Jurkat, Clone E6-1 (cell line): ENCODE measurements around a stretch of chr19.

DNA sequence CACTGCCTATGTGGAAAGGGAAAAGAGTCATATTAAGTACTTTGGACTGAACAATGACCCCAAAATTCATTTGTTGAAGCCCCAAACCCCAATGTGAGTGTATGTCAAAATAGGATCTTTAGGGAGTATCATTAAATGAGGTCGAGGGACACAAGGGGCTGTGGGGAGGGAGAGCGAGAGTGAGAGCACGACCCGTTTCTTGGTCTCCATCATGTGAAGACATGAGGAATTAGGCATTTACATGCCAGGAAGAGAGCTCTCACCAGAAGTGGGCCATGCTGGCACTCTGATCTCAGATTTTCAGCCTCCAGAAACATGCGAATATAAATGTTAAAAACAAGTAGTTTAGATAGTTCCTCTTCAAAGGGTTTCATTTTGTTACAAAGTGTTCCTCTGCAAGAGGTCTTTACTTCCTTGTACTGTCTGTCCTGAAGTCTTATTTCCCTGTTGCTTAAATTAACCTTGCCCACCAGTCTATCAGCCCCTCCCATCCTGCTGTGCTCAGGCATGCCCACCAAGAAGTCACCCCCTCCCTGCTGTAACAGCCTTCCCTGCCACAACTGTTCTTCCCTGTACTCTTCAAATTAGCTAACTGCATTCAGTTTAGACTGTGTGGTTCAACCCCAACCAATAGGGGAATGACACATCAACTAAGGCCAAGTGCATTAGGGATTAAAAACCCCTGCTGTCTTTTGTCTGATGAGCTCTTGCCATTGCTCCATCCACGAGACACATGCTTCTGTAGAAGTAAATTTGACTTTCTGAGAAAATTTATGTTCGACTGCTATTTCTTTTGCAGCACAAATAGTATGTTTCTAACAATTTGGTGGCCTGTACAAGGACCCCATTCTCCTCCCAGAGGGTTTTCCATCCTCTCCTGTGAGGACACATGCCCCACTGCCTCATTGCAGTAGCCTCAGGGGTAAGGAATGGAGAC, 34.3 kb upstream of the ZNF562 start:
- RRBS: no CpG with 5 or more reads among the region's 7 CpGs

DNA sequence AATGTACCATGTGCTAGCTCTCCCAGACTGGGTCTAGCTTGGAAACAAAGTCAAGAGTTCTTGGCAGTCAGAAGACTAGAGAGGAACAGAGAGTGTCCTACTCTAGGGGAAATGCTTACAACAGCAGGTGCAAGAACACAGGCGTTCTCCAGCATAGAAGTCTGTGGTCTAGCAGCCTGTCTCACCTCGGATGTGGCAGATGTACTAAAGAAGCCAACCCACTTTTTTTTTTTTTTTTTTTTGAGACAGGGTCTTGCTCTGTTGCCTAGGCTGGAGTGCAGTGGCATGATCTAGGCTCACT, 31.1 kb downstream of the PIN1 start:
- RRBS: no CpG with 5 or more reads among the region's 2 CpGs

- RRBS: no CpG with 5 or more reads among the region's 18 CpGs
These were observed 1.1 kb downstream of the COL5A3 start for GRCh38 chr19:10009262-10009541.

DNA sequence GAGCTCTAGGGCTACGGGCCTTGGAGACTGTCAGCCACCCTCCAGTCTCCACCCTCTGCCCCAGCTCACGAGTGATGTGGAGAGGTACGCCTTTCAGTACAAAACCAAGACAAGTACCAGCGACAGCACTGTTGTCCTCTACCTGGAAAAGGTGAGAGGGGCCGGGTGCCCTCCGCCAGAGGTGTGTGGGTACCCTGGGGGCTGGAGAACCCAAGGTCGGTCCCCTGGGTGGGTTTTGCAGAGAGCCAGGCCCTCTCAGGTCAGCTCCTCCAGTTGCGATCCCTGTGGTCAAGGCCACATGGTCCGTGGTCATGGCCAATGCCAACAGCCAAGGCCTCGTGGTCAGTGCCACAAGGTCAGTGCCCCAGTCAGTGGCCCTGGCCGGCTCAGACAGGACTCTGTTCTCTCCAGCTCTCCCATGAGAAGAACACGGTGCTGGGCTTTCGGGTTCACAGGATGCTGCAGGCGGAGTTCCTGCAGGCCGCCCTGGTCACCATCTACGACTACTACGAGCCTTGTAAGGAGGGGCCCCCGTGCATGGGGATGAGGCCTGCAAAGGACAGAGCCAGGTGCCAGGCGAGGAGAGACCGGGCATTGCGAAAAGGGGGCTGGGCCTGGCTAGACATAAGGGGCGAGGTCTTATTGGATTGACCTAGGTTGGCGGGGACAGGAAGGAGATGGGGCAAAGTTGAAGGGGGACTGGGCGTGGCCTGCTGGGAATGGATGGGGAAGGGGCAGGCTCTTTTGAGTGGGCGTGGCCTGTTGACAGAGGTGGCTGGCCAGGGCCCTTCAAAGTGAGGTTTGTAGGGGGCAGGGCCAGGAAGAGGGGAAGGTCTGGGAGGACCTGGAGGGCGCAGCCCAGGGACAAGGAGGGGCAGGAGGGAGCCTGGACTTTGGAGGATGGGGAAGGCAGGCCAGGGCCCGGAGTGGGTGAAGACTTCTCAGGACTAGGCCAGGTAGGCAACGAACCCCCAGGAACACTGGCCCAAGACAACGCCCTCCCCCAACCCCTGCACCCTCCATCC, 15.2 kb upstream of the SHFL start:
- RRBS: no CpG with 5 or more reads among the region's 29 CpGs

GRCh38 chr19:10118722-10119367, 854 bp downstream of the EIF3G start:
- RRBS: no CpG with 5 or more reads among the region's 16 CpGs

DNA sequence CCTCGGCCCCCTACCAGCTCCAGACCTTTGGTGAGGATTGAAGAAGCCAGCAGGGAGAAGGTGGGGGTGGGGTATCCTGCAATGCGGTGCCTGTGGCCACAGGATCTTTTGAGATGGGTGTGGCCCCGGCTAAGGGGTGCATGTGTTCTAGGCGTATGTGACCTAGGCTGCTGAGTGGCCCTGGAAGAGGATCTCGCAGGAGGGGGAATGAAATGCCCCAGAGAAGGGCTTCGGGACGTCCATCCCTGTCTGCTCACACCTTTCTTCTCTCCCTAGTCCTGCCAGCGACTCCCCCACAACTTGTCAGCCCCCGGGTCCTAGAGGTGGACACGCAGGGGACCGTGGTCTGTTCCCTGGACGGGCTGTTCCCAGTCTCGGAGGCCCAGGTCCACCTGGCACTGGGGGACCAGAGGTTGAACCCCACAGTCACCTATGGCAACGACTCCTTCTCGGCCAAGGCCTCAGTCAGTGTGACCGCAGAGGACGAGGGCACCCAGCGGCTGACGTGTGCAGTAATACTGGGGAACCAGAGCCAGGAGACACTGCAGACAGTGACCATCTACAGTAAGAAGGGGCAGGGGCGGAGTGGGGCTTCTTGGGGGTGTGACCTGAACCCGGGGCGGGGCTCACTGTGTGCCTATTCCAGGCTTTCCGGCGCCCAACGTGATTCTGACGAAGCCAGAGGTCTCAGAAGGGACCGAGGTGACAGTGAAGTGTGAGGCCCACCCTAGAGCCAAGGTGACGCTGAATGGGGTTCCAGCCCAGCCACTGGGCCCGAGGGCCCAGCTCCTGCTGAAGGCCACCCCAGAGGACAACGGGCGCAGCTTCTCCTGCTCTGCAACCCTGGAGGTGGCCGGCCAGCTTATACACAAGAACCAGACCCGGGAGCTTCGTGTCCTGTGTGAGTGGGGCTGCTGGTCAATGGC, 2.7 kb upstream of the ICAM4 start:
- RRBS: 90% methylated on average over 2 of the region's 34 CpGs

GRCh38 chr19:10294048-10294607, 4.4 kb downstream of the ICAM5 start:
- RRBS: 70% methylated on average over 10 of the region's 38 CpGs

GRCh38 chr19:10318145-10318438, 2.3 kb upstream of the FDX2 start:
- RRBS: 90% methylated on average over 2 of the region's 11 CpGs

GRCh38 chr19:10332762-10332954, 671 bp downstream of the RAVER1 start:
- RRBS: no CpG with 5 or more reads among the region's 6 CpGs

- RRBS: 2% methylated on average over 26 of the region's 72 CpGs
These were observed 541 bp downstream of the KEAP1 start for GRCh38 chr19:10502530-10503099.

DNA sequence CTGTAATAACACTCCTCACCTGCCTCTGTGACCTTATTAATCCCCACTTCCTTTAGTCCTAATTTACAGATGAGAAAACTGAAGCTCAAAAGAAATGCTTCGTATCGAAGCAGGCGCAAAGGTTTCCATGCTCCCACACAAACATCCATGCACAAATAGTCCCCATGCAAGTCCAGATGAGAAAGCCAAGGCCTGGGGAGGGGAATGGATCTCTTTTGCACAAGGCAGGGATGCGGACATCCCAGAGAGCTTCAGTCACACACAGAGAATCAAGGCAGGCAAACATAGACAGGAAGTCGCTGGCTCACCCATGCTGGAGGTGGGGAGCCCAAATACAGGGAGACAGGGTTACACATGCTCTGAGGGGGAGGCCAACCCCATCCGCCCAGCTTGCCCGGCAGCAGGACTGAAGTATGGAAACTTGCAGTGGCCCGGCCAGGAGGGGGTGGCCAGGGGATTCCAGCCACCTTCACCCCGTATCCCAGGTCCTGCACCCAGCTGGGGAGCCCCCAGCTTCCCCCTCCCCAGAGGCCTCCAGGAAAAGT, 442 bp downstream of the S1PR5 start:
- RRBS: no CpG with 5 or more reads among the region's 9 CpGs

DNA sequence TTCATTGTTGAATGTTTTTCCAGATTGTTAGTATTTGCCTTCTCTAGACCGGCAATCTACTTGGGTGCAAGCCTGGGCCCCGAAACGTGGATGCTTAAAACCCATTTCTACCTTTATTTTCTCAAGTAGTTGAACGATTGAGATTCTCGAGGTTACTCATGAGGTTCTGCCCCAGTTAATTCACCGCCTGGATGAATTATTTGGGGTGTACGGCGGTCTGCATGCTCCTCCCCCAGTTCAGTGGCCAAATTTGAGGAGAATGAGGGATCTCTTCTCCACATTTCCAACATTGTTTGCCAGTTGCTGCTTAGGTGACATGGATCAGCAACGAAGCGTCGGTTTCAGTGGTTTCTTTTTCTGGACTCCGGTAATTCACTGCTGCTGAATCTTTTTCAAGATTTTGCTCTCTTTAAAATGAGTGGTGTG, 1.1 kb downstream of the ILF3 start:
- RRBS: no CpG with 5 or more reads among the region's 12 CpGs

GRCh38 chr19:10743905-10745023, 26.4 kb downstream of the DNM2 start:
- RRBS: 95% methylated on average over 2 of the region's 23 CpGs

GRCh38 chr19:10748471-10749646, 31.0 kb downstream of the DNM2 start:
- RRBS: no CpG with 5 or more reads among the region's 25 CpGs

GRCh38 chr19:10793635-10793990, 42.4 kb downstream of the TMED1 start:
- RRBS: 97% methylated on average over 7 of the region's 10 CpGs

GRCh38 chr19:10803404-10804053, 32.5 kb downstream of the TMED1 start:
- RRBS: no CpG with 5 or more reads among the region's 10 CpGs

- RRBS: no CpG with 5 or more reads among the region's 43 CpGs
These were observed 6.7 kb downstream of the YIPF2 start for GRCh38 chr19:10921614-10922330.

- RRBS: no CpG with 5 or more reads among the region's 17 CpGs
These were observed 7.7 kb downstream of the SMARCA4 start for GRCh38 chr19:10968214-10969240.

GRCh38 chr19:10995965-10996694, 35.3 kb downstream of the SMARCA4 start:
- RRBS: no CpG with 5 or more reads among the region's 30 CpGs

GRCh38 chr19:11042405-11042842, 46.8 kb upstream of the LDLR start:
- RRBS: no CpG with 5 or more reads among the region's 5 CpGs